ENCODE results near the genes FOXC2 and ZCCHC14.

DNA sequence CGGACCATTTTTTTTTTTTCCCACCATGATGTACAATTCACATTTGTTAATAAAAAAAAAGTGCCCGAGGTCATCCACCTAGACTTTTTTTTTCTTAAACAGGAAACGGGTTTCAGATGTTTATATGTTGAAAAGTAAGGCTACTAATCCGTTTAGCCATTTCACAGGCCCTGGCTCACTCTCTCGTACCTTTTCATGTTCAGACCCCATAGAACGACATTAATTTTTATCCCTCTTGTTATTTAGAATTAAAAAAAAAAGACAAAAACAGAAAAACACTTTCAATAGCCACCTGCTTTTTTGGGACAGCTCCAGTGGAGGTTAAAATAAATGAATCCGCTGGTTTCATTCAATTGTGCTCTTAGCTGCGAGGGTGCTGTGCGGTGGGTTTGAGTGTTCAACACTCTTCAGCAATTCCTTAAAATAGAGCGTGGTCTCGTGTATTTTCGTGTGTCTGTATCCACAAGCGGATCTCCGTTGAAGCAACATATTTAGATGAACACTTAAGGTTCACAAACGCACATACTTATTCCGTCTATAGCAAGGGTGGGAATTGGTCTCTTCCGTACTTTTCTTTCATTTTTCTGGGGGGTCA, 297.6 kb downstream of the IRF8 start:
- PRO-cap, 2 experiments: no peak in any of the 2 experiments

DNA sequence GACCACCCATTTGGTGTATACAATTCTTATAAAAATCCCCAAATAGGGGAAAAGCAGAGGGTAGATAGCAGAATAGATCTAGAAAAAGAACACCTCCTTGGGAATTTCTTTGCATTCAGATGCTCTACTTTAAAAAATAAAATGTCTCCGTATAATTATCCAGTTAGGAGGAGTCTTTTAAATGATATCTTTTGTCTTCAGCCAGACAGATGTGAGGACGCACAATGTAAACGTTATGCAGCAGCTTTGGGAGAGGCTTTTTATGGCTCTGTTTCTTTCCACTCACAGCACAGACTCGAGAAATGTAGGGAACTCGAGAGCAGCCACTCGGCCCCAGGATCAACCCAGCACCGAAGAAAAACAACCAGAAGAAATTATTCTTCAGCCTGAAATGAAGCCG, 300.3 kb downstream of the IRF8 start:
- PRO-cap, 2 experiments: no peak in any of the 2 experiments

DNA sequence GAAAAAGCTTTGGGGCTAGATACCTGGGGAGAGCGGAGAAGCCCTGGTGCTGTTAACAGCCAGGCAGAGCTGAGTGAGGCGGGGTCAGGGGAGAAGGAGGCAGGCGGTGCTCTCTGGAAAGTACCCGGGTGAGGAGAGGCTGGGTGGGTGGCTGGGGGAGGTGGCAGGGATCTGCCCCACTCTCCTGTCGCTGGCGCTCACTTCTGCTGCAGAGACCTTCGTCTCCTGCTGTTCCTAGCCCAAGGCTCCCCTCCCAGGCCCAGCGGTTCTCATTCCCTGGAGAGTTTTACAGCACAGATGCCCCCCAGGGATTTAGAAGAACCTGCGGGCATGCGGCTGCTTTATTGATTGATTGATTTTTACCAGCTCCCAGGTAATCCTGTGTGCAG, 302.8 kb downstream of the IRF8 start:
- PRO-cap, 2 experiments: no peak in any of the 2 experiments

GRCh38 chr16:86297443-86298025, 212.8 kb upstream of the FOXF1 start:
- PRO-cap, 2 experiments: no peak in any of the 2 experiments

DNA sequence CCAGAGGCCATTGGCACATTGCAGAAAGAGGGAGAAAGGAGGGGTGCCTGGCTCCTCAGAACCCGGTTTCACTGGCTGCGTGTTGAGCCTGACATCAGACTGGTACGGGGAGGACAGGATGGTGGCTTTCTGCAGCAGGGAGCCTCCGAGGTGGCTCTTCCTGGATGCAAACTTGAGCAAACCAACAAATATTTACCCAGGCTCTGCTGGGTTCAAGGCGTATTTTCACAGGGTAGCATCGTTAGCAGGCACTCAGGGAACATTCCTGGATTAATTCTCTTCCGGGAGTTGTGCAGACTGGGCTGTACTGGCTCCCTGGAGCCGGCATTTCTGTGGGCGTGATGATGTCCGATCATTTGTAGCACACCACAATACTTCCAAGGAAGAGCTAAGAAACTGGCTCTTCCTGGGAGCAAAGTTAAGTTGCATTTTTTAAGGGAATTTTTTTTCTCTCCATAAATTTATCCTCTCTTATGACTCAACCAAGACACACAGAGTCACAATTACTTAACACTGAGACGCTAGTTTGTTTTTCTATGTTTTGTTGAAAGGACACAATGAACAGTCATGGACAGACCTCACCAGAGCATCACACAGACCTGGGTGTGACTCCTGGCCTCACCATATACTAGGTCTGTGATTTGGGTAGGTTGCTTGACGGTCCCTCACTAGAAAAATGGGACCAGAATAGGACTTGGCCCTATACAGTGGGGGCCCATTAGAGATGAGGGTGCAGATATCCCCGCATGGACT, 211.6 kb upstream of the FOXF1 start:
- PRO-cap, 2 experiments: no peak in any of the 2 experiments

DNA sequence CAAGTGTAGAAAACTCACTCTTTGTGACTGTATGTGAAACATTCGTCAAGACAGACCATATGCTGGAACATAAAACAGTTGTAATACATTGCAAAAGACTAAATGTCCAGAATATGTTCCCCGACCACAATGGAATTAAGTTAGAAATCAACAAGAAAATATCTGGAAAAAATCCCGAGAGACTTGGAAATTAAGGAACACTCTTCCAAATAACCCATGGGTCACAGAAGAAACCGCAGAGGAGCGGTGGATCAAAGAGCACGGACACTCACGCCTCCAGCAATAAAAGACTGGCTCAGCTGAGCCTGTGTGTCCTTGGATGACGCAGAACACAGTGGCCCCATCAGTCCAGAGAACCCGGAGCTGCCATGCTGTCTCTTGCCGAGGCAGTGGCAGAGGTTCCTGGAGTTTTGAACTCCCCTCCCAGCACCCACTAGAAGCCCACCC, 30.9 kb upstream of the FOXF1 start:
- PRO-cap, 2 experiments: no peak in any of the 2 experiments

GRCh38 chr16:86488278-86488914, 21.9 kb upstream of the FOXF1 start:
- PRO-cap, 2 experiments: no peak in any of the 2 experiments

GRCh38 chr16:86511098-86512040, 1.0 kb downstream of the FOXF1 start:
- PRO-cap, 2 experiments: no peak in any of the 2 experiments

DNA sequence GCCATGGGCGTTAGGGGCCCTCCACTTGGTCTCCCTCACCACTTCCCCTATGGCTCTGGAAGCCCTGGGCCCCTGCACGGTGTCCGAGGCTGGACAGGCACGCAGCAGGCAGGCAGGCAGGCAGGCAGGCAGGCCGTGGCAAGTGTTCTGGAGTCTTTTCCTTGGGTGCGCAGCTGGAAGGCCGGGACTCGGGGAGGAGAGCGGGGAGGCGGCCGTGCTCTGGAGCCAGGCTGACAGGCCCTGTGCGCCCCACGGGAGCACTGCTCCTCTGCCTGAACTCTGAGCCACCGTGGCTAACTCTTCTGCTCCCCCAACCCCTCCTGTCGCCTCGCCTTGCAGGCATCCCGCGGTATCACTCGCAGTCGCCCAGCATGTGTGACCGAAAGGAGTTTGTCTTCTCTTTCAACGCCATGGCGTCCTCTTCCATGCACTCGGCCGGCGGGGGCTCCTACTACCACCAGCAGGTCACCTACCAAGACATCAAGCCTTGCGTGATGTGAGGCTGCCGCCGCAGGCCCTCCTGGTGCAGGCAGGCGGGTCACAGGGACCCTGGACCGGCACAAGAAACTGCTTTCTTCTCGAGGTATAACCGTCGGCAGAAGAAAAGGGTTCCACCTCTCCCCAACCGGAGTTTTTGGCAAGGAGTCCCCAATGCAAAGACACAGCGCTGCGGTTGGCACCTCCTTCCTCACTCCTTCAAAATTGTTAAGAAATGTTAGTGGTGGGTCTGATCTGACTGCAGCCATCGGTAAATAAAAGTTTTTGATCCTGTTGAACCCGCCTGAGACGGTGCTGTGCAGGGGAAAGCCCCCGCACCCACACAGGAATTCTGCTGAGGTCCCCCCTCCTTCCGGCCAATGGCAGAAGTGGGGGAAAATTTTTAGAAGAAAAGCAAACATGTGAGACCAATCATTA, 2.5 kb downstream of the FOXF1 start:
- PRO-cap, 2 experiments: no peak in any of the 2 experiments

GRCh38 chr16:86566526-86567480, at the start of gene FOXC2:
FOXC2 (plus strand) TSS chr16:86566829.
- PRO-cap, 2 experiments: no peak in any of the 2 experiments

DNA sequence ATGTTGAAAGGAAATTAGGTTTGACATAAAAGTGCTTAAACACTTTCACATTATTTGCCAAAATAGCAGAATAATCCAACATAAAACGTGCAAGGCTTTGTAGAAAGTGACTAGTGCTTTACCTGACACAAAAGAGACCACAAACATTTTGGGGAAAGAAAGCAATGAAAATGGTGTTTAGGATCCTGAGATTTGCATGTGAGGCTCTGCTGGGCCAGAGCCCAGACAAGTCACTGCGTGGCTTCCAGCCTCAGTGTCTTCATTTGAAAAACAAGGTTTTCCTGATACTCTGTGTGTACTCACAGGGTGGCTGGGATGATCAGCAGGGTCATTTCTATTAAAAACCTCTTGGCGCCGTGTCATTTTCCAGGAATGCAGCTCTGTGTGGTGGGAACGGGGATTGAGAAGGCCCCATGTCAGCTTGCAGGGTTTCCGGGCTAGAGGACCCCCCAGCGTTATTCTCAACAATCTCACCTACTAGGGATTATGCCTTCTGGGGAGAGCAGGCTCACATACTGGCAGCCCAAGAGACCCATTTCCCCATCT, 73.4 kb downstream of the FOXL1 start:
- PRO-cap, 2 experiments: no peak in any of the 2 experiments

DNA sequence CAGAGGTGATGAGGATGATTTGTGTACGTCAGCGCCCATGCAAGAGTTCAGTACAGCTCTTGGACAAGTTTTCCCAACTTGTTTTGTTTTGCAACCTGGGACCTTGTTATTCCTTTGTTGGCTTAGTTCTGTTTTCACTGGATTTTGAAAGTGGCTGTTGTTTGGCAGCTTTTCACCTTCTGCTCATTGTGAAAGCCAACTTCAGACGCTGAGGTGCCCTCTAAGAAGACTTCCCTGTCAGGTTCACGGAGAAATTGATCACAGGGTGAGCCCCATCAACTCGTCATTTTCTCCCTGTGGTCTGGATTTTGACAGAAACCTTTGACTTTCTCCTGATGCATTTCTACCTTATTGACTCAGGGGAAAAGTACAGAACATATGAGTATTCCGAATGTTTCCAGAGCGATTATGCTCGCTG, 85.6 kb downstream of the FOXL1 start:
- PRO-cap, 2 experiments: no peak in any of the 2 experiments

DNA sequence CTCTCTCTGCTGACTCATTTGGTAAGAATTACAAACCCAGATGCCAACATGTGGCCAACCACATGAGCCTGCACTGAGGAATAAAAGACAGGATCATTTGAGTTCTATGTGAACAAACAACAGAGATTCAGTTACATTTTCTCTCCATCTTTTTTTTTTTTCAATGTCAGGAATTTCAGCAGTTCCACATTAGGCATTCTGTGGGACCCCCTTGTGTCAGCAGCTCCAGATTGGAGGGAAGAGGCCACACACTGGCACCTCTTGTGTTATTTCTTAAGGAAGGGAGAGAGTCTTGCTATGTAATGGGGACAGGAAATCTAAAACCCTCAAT, 172.9 kb downstream of the FOXL1 start:
- PRO-cap, 2 experiments: no peak in any of the 2 experiments

DNA sequence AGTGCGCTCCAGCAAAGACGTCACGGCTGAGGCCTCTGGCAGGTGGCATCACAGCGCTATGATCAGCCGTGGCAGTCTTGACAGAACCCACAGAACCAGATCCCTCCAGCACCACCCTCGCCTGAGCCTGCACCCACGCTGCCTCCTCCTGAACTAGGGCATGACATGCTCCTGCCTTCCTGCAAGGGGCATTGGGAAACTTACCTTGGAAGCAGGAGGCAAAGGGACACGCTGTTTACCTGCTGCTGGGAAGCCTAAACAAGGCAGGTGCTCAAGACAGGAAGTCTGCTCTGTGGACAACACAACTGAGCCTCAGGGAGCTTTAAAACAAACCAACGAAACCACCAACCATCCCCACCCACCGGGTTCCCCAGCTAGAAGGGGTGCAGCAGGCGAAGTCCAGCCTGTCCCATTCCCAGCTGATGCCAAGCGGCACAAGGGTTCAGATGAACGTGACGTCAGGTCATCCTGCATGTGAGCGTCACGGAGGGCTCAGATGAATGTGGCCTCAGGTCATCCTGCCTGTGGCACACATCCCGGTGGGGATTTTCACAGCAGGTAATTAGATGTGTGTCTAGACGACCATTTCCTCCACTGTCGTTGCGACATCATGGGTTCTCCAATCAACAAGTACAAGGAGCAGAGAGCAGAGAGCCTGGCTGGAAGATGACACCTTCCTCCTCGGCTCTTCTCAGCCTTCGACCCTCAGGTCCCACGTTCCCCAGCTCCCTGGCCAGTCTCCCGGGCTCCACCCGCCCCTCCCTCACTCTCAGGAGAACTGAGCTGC, 246.3 kb downstream of the FOXL1 start:
- PRO-cap, 2 experiments: no peak in any of the 2 experiments

GRCh38 chr16:86951526-86952501, 365.4 kb downstream of the C16orf95 start:
- PRO-cap, 2 experiments: no peak in any of the 2 experiments

GRCh38 chr16:87207551-87208076, 109.6 kb downstream of the C16orf95 start:
- PRO-cap, 2 experiments: no peak in any of the 2 experiments

GRCh38 chr16:87326175-87326805, 9.1 kb upstream of the C16orf95 start:
- PRO-cap, 2 experiments: no peak in any of the 2 experiments

- PRO-cap, 2 experiments: peak in 2 of 2 experiments; most common plus-strand start chr16:87492904 (in 1); most common minus-strand start chr16:87492986 (in 2)
These were observed at the start of gene ZCCHC14 for GRCh38 chr16:87492518-87493465. ZCCHC14 (minus strand) TSS chr16:87493024.

- PRO-cap, 2 experiments: no peak in any of the 2 experiments
These were observed 15.8 kb upstream of the ZCCHC14 start for GRCh38 chr16:87508605-87509056.

DNA sequence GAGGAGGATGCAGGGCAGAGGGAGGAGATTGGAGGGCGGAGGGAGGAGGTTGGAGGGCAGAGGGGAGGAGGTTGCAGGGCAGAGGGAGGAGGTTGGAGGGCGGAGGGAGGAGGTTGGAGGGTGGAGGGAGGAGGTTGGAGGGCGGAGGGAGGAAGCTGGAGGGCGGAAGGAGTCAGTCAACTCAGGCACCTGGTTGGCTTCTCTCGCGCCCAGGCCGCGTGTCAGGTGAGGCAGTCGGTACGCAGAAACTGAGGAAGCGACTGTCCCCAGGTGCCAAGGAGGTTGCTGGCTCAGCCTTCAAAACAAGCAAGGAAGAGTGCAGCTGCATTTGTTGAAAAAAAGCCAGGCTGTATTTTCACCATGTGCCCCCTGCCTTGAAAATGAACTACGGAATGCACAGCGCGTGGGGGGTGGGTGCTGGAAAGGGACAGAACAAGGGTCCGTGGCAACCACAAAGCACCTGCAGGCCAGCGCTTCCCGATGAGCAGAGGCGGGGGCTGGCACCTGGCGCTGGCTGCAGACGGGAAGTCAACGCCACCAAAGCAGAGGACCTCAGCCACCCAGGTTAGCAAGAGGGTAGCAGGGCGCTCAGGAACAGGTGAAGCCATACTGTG, 64.9 kb downstream of the KLHDC4 start:
- PRO-cap, 2 experiments: peak in 1 of 2 experiments; most common minus-strand start position 211 of the sequence (in 1)